HEK293 (cell line): ENCODE measurements around a stretch of chr9.

DNA sequence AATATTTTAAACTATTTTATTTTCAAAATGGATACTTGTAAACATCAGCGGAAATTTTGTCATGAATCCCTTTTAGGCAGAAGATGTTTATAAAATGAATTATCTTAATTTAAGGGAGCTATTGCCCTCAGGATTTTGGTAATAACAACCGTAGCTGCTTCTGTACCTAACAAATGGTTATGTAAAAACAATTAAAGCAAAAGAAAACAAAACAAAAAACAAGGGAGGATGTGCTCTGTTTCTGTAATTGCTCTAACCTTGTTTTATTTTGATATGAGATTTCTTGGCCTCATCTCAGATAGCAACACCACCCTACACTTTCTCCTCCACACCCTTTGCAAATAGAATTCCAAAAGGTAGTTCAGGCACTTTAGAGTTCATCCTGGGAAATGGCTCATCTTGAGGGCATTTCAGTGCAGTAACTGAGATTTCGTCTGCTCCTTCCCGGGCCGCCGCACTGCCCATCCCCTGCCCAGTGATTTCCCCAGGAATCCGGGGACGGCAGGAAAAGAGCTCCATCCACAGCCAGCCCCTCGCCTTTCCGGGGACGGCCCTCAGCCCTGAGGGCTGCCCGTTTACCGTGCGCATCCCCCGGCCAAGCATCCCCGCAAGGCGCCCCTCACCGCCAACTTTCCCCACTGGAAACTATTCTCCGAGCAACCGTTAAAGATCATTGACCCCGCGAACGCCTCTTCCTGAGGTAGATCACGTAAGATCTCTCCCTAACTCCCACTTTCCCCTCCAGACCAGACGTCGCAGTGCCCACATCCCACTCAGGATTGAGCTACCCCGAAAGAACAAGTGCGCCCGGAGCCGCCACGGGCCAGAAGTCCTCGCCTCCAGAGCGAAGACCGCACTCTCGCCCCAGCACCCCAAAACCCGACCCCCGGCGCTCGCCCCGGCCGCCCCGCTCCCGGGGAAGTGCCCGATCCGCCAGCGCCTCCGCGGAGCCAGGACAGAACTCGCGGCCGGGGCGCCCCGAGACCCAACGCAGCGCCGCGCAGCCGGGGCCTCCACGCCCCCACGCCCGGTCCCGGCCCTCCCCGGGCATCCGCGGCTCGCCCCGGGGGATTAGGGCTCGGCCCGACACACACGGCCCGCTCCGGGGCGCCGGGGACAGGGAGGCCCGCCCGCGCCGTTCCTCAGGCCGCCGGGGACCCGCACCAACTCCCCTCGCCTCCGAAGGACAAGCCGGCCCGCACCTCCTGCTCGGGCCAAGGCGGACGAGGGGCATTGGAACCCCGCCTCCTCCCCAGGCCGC is 989 bp downstream of the FNBP1 start:
- PRO-cap, result bidirectional peak, plus-strand start at position 955 of the sequence, minus-strand start at position 964 of the sequence
- RRBS, 2 experiments, result 2% methylated on average over 51 to 52 of the region's 90 CpGs

DNA sequence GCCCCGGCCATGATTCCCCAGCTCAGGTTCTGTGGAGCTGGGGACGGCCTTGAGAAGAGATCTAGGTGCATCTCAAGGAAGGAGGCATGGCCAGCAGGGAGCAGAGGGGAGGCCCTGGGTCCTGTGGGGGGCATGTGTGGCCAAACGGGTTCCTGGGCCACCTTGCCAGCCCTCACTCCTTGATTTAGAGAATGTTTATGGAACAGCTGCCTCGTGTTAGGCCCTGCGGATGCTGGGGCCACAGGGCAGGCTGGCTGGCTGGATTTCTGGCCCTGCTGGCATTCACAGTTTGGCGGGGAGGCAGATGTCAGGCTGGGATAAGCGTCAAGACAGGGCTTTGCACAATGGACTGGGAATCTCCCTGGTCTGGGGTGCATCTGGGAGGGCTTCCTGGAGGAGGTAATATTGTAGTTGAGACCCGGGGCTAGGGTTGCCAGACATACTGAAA is 13.8 kb downstream of the NCS1 start:
- PRO-cap, result no peak
- RRBS, 2 experiments, result no CpG with 5 or more reads among the region's 8 CpGs

DNA sequence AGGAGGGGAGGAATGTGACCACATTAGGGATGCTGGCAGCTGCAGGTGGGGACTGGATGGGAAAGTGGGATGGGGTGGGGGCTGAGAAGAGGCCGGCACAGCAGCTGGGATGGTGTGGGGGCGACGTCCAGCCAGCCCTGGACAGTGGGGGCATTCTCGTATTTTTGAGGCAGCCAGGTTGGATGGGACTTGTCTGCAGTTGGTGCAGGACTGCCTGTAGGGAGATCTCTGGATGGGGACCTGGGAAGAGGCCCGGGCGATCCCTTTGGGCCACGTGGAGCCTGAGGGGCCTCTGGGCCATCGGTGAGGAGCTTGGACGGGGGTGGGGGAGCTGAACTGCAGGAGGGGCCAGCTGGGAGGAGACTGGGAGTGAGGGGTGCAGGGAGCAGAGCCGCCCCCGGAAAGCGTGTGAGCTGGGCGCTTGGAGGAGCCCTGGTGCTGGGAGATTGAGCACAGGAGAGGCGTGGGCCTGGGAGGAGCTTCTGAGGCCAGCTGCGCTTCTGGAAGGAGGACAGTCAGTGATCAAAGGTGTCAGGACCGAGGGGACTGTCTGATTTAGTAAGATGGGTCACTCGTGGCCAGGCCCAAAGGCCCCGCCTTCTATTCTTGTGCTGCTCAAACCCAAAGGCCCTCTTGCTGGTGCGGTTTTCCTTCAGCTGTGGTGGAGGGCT is 21.2 kb downstream of the NCS1 start:
- PRO-cap, result no peak
- RRBS, 2 experiments, result 80% methylated on average over 1 of the region's 19 CpGs; no CpG with 5 or more reads in 1 of the 2 experiments

DNA sequence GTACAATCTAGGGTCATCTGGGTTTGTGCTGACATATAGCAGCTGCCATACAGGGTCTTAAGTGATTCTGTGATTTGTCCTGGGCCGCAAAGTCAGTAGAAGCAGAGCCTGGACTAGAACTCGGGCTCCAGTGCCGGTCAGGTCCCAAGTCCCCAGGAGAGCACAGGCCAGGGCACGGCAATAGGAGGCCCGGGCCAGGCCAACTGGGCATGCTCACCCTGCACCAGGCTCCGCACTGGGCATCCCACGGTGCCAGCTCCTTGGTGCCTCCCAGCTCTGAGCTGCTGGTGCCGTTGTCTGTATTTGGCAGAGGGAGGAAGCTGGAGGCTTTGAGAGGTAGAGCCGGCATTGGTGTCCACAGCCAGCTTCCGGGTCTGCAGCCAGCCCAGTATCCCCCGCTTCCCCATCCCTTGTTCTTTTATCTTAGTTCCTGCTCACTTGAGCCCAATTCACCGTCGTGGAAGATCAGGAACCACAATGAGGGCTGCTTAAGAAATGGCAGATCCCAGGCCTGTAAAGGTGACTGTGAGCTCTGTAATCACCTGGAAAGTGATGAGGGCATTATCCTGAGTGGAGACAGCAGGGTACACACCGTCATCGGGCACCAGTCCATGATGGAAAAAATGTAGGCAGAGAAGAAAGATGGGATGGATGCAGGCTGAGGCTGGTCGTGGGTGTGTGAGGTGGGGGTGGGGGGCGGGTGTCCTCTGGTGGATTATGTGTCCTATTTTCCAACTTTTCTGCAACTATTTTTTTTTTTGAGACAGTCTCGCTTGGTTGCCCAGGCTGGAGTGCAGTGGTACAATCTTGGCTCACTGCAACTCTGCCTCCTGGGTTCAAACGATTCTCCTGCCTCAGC is 35.6 kb downstream of the NCS1 start:
- PRO-cap, result no peak
- RRBS, 2 experiments, result 94 to 96% methylated on average over 3 of the region's 19 CpGs

- PRO-cap, result no peak
- RRBS, 2 experiments, result no CpG with 5 or more reads among the region's 17 CpGs
These were observed 3.2 kb downstream of the HMCN2 start for GRCh38 chr9:130268468-130269396.

GRCh38 chr9:130301473-130301810 is 35.9 kb downstream of the HMCN2 start:
- PRO-cap, result no peak
- RRBS, 2 experiments, result 3 to 11% methylated on average over 3 of the region's 11 CpGs

DNA sequence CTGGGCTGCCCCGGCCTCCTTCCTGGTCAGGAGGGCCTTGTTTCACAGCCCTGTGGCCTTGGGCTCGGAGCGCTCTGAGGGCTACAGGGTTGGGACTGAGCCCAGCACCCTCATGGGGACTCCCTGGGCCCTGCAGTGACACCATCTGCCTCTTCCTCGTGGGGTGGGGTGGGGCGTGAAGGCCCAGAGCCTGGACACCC is 78.1 kb downstream of the HMCN2 start:
- PRO-cap, result no peak
- RRBS, 2 experiments, result no CpG with 5 or more reads among the region's 5 CpGs

- PRO-cap, result no peak
- RRBS, 2 experiments, result no CpG with 5 or more reads among the region's 11 CpGs
These were observed 86.4 kb downstream of the HMCN2 start for GRCh38 chr9:130351862-130352460.

DNA sequence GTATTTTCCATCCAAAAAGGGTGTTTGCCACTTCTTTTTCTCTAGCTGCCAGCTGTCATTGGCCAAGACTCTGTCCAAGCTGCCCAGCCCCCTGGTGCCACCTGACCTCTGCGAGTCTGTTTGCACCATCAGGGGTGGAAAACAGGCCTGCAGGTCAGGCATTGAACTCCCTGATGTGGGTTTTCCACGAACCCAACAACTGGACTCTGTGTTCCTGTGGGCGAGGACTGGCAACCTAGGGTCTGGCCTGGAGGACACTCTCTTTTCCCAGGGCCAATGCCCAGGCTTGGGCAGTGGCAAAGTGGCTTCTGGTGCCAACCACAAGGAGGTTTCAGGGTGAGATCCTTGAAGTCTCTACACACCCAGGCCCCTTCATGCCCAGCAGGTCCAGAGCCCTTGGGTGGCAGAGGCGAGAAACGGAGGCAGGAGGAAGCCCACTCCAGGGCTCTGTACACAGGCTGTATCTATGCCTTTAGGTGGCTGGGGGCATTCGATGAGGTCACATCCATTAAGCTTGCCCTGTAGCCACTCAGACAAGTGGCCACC is 6.1 kb upstream of the ASS1 start:
- PRO-cap, result no peak
- RRBS, 2 experiments, result no CpG with 5 or more reads among the region's 6 CpGs

DNA sequence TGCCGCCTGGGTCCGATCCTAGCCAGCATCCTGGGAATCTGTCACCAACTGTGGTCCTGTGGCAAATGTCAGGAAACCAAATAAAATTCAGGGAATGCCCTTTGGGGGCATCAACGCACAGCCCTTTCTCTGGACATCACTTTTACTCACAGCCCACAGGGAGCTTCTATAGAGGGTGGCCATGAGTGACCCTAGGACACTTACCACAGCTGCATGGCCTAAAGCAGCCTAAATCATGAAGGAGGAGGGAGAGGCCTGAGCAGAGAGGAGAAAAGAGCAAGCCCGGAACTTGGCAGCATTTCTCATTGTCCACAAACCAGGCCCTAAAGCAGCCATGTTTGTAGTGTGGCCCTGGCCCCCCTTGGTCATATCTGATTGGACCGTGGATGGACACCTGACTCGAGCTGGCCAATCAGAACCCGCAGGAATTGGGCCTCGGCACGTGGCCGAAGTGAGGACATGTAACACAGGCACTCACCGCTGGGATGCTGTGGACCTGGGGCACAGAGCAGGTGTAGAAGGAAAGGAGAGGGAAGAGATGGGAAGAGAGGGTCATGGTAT is 56.8 kb downstream of the ASS1 start:
- PRO-cap, result no peak
- RRBS, 2 experiments, result no CpG with 5 or more reads among the region's 11 CpGs

GRCh38 chr9:130597104-130597864 is 17.9 kb downstream of the FUBP3 start:
- PRO-cap, result no peak
- RRBS, 2 experiments, result no CpG with 5 or more reads among the region's 9 CpGs

DNA sequence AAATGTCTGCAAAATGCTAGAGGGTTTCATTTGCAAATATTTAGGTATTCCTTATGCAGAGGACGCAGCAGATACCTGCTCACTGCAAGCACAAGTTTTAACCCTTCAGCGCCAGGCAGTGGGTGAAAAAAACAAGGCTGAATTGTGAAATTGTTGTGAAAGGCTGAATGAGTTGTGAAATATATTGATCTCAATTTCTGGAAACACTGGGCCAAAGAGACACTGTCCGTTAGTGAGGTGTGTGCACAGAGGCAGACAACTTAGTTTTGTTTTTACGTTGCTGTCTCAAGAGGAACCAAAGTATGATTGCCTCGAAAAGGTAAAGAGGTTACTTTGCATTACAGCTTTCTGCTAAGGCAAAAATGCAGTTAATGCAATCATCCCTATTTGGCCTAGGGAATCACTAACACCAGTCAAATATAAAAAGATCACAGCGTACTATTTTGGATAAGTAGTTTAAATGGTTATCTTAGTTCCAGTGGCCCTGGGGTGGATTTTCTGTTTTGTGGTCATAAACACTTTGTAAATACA is 18.9 kb downstream of the FUBP3 start:
- PRO-cap, result no peak
- RRBS, 2 experiments, result no CpG with 5 or more reads among the region's 6 CpGs

DNA sequence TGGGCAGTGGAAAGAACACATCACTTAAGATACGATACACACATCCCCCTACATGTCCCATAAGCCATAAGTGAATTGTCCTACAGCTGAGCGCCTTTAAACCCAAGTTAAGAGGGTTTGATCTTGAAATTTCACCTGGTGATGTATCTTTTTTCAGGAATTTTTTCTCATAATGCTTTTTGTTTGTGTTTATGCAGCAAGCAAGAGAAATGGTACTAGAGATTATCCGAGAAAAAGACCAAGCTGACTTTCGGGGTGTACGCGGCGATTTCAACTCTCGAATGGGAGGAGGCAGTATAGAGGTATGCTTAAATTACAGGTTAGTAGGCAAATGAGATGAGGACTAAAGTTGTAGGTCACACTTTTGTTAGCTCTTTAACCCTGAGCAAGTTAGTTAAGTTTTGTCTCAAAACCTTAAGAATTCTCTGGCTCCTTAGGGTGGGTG is 40.8 kb downstream of the FUBP3 start:
- PRO-cap, result no peak
- RRBS, 2 experiments, result no CpG with 5 or more reads among the region's 8 CpGs

GRCh38 chr9:130692208-130692842 is 1.3 kb upstream of the EXOSC2 start:
- PRO-cap, result no peak
- RRBS, 2 experiments, result 97% methylated on average over 5 of the region's 35 CpGs

- PRO-cap, result no peak
- RRBS, 2 experiments, result 1% methylated on average over 24 of the region's 44 CpGs
These were observed 19.8 kb downstream of the EXOSC2 start for GRCh38 chr9:130713194-130714060.

DNA sequence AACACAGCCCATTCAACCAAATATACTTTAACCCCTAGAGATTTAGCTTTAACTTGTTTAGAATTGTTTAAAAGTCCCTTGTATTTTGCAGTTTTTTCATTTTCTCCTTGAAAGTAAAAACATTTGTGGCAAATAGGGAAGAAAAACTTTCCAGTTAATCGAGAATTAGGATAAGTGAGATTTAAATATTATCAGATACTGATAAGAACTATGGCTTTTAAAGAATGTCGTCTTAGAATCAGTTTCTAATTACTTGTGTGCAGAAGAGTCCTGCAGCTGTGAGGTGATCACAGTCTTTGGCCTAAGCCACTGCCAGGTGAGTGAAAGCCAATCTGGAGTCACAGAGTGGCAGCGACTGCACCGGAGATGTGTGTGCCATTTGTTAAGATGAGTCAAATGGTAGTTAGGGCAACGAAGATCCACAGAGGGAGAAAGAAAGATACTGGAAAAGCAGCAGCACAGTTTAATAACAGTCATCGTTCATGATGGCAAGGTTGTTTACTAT is 56.1 kb upstream of the ABL1 start:
- PRO-cap, result no peak
- RRBS, 2 experiments, result no CpG with 5 or more reads among the region's 6 CpGs

- PRO-cap, result no peak
- RRBS, 2 experiments, result no CpG with 5 or more reads among the region's 12 CpGs
These were observed 11.4 kb upstream of the ABL1 start for GRCh38 chr9:130823210-130824532.

DNA sequence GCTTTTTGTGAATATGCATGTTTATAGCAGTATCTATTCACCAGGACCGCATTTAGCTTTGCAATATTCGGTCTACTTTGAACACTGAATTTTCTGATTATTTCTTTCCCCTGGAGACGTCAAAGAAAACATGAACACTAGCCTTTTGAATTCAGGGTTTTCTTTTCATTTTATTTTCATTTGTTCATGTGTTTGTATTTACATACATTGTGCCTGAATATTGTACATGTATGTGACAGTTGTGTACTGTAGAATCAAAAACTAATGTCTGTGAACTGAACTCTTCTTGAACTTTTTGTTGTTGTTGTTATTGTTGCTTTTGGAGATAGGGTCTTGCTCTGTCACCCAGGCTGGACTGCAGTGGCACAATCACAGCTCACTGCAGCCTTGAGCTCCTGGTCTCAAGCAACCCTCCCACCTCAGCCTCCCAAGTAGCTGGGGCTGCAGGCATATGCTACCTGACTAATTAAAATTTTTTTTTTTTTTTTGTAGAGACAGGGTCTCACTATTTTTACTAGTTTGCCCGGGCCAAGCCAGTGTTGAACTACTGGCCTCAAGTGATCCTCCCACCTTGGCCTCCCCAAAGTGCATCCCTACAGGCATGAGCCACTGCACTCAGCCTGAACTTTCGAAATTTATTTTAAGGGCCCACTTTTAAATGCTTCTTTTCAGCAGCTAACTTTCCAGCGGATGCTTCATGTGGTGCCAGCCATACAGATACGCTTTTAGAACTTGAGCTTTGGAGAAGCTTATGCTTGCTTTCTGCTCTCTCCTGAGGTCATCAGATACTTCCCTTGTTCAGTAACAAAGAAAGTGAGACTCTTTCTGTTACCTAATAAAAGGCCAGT is 3.8 kb downstream of the ABL1 start:
- PRO-cap, result no peak
- RRBS, 2 experiments, result no CpG with 5 or more reads among the region's 7 CpGs

GRCh38 chr9:130842978-130843782 is 8.1 kb downstream of the ABL1 start:
- PRO-cap, result no peak
- RRBS, 2 experiments, result no CpG with 5 or more reads among the region's 9 CpGs

DNA sequence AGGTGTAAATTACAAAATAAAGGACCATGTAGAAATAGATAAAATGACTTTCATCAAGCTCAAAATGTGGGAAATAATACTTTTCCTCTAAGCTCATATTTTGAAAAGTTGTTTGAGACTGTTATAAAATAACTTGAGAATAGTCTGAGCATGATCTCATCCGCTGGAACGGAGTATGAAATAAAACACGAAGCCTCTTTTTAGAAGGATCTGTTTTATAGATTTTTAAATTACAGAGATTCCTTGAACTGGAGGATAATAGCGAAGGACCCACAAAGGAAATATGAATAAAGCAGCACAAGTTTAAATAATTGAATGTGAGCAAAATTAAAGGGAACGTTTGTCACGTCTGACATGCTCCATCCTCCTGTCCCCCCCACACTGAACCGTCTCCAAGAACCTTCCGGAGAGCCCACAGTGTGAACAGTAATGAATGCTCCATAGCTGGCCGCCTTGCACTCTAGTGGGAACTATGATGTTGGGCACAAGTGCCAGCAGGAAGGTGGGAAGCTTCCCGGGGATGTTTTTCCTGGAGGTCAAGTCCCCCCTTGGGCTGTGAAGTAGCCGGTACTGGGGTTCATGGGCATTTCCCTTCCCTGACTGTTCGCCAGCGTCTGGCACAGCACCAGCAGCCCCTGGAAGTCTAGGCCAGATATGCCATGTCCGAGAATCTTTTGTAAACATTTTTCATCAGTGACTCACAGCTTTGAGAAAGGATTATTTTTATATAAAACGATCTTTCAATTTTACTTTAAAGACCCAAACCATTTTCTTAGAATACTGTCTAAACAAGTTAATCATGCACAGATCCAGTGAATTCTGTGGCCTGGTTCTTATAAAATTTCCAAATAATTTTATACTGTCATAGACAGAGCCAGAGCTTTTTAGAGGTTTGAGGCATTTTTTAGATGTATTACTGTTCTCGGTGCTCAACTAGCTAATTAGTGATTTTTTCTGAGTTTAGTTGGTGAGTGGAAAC is 11.4 kb downstream of the ABL1 start:
- PRO-cap, result no peak
- RRBS, 2 experiments, result 46 to 63% methylated on average over 2 to 3 of the region's 16 CpGs